Myometrial cell (primary cell): ENCODE measurements around a stretch of chr4.

DNA sequence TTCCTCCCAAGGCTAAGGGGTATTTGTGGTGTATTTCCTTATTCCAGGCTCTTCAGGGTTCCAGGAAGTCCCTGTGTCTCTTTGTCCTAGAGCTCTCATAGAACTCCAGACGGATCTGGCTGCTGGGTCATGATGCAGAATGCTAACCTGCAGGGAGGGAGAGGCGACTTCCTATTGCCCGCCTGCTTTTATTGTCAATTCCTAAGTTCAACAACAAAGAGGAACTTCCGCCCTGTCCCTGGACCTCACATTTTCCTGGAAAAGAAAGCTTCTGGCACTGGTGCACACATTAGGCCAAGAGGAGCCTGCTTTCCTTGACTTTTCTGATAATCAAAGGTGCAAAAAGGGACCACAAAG lies 46.0 kb upstream of the ZNF827 start:
- RAMPAGE, long total RNA, result no peak

DNA sequence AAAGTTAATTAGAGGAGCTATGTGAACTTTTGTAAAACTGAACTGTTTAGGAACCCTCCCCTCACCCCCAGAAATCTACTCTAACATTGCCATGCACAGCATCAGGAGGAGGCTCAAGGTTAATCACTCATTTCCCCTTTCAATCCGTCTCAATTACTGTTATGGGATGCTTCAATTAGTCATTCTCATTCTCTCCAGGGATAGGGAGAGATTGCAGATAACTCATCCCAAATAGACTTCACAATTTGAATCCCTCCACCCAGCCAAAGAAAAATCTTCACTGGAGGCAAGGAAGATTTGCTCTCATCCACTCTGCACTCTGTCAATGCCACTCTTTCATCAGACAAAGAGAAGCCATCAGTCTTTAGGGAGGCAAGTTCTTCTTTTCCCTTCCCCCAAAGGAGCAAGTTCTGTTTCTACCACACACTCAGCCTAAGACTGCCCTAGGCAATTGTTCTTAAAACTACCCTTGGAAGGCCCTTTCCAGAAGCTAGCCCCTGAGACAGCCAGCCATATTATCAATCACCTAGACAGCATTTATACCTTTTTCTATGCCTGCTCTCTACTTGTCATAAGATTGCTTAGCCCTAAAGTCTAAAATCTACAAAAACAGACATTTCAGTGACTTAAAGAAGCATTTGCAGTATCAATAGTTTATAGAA lies 140.3 kb downstream of the SLC10A7 start:
- RAMPAGE, long total RNA, result no peak

- RAMPAGE, long total RNA, result no peak
Measured at GRCh38 chr4:147292452-147293052, 188.3 kb upstream of the EDNRA start.

- RAMPAGE, long total RNA, result no peak
Measured at GRCh38 chr4:147528726-147529314, 47.9 kb downstream of the EDNRA start.

DNA sequence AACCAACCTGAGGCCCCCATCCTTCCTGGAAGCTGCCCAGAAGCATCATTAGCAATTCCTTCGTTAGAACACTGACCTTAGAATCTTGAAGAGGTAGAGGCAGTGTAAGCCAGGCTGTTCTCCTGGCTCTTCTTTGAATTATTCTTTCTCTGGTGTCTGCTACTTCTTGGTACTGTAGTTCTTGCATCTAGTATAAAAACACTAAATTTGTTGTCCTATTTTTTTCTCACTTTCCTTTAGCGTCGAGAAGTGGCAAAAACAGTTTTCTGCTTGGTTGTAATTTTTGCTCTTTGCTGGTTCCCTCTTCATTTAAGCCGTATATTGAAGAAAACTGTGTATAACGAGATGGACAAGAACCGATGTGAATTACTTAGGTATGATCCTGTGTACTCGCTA lies 58.7 kb downstream of the EDNRA start:
- RAMPAGE, long total RNA, result no peak

- RAMPAGE, long total RNA, result no peak
Measured at GRCh38 chr4:147542019-147542908, 61.4 kb downstream of the EDNRA start.

GRCh38 chr4:147744146-147744824 lies 12.4 kb downstream of the ARHGAP10 start:
- RAMPAGE, long total RNA, result no peak

- RAMPAGE, long total RNA, result no peak
Measured at GRCh38 chr4:147874688-147875348, 142.9 kb downstream of the ARHGAP10 start.

GRCh38 chr4:148044211-148044863 lies 312.4 kb downstream of the ARHGAP10 start:
- RAMPAGE, long total RNA, result no peak

DNA sequence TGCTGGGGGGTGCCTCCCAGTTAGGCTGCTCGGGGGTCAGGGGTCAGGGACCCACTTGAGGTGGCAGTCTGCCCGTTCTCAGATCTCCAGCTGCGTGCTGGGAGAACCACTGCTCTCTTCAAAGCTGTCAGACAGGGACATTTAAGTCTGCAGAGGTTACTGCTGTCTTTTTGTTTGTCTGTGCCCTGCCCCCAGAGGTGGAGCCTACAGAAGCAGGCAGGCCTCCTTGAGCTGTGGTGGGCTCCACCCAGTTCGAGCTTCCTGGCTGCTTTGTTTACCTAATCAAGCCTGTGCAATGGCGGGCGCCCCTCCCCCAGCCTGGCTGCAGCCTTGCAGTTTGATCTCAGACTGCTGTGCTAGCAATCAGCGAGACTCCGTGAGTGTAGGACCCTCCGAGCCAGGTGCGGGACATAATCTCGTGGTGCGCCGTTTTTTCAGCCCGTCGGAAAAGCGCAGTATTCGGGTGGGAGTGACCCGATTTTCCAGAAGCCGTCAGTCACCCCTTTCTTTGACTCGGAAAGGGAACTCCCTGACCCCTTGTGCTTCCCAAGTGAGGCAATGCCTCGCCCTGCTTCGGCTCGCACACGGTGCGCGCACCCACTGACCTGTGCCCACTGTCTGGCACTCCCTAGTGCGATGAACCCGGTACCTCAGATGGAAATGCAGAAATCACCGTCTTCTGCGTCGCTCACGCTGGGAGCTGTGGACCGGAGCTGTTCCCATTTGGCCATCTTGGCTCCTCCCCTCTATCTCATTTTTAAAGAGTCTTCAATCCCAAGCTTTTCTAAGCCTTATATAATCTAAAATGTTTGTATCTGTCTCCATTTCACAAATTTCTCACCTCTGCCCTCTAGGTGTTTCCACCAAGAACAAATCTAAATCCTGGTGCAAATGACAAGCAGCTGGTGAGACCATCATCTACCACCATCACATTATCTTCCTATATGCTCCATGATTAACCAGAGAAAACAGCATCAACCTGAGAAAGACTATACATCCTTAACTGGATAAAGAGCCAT lies 118.7 kb downstream of the NR3C2 start:
- RAMPAGE, long total RNA, result no peak

DNA sequence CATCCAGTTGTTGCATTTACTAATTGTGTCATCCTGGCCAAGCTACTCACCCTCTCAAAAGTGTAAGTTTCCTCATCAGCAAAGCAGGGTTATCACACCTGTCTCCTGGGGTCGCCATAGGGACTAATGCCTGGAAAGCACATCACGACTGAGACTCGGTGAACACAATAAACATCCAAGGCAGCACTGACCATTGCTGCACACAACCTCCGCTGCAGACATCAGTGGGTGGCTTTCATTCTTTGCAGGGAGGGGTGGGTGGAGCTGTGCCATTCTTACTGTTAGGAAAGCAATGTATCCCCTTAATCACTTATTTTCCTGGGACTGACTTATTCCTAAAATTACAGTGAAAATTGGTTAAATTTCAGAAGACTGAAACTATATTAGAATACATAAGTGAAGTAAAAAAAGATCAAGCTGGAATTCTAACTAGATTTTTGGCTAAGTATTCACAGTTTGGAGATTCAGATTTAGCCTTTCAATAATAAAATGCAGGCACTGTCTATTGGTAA lies 30.1 kb downstream of the NR3C2 start:
- RAMPAGE, long total RNA, result no peak

DNA sequence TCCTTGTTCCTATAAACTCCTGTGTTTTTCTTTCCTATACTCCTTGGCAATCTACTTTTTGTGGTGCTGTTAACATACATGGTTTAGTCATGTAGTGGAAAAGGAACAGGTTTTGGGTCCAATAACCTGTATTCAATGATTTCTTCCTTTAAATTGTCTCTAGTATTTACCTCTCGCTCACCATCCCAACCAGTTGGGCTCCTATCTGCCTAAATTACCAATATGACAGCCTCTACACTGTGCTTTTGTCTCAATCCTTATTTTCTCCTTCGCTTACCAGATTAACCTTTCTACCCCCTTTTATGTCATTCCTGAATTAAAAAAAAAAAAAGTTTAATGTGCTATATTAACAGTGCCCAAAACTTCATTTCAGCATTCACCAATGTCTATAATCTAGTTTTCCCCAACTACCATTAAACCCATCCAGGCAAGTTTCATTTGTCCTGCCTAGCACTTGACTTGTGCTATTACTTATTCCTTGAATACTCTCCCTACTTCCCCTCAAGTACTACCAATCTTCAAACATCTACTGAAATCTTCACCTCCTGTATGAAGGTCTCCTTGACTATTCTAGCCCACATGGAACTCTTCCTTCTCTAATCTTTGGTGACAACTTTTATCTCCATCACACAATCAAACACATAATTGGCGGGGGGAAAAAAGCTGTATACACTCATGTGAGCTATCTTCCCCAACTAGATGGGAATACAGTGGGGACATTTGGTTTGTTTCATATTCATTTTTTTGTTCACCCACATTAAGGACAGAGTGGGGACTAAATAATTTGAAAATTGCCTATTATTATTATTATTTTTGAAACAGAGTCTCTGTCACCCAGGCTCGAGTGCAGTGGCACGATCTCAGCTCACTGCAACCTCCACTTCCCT lies 19.1 kb downstream of the NR3C2 start:
- RAMPAGE, long total RNA, result no peak

- RAMPAGE, long total RNA, result no peak
Measured at GRCh38 chr4:148444326-148445219, 2.4 kb upstream of the NR3C2 start.

- RAMPAGE, long total RNA, result no peak
Measured at GRCh38 chr4:148539357-148539838, 97.2 kb upstream of the NR3C2 start.

DNA sequence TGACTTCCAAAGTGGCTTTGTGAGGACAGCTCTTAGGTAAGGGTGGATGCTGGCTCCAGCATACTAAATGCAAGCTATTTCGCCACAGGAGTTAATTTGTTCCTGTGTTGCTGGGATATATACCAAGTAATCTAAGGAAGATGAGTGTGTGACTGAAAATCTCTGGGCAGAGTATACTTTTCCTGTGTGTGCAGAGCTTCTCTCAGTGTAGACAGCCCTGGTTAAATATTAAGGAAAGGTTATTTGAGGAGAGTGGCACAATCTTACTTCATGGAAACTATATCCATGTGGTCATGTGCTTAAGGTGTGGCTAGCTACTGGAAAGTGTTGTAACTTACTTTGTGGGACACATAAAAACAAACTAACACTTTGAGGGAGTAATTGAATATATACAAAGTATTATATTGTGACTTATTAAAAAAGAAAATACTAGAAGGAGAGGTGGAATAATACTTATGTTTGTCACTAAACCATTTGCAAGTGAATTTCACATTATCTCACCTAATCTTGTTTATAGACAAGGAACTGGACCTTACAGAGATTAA lies 408.1 kb upstream of the NR3C2 start:
- RAMPAGE, long total RNA, result no peak

DNA sequence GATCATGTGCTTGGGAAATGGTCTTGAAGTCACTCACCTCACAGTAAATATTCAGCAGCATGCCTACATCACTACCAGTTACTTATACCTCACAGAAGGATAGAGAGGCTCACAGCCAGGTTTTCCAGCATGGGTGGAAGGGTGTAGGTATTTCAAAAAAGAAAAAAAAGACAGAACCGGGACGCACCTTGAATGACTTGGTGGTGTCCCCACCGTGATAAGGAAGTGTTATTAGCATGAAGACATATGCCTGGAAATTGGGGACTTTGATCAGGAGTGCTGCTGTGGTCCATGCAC lies 633.6 kb downstream of the IQCM start:
- RAMPAGE, long total RNA, result no peak

GRCh38 chr4:149997952-149998492 lies 80.2 kb upstream of the DCLK2 start:
- RAMPAGE, long total RNA, result no peak

- RAMPAGE, long total RNA, result no peak
Measured at GRCh38 chr4:150375713-150376365, 206.1 kb upstream of the MAB21L2 start.

- RAMPAGE, long total RNA, result no peak
Measured at GRCh38 chr4:150546324-150546728, 35.6 kb upstream of the MAB21L2 start.

- RAMPAGE, long total RNA, result no peak
Measured at GRCh38 chr4:150561988-150562471, 19.9 kb upstream of the MAB21L2 start.